Duodenum (tissue), 1 donor: ENCODE measurements around the genes VARS2, PSORS1C1 and TCF19.

- PRO-cap = no peak
These were observed 65.9 kb upstream of the DDR1 start for GRCh38 chr6:30818325-30818869.

GRCh38 chr6:30913561-30914432 lies at the start of gene VARS2:
Gene VARS2 (plus strand): TSS chr6:30914238.
- PRO-cap = bidirectional peak, plus-strand start at chr6:30913906, minus-strand start at chr6:30913799; bidirectional peak, plus-strand start at chr6:30914325, minus-strand start at chr6:30914009

GRCh38 chr6:30934892-30935538 lies 3.0 kb upstream of the SFTA2 start:
- PRO-cap = no peak

DNA sequence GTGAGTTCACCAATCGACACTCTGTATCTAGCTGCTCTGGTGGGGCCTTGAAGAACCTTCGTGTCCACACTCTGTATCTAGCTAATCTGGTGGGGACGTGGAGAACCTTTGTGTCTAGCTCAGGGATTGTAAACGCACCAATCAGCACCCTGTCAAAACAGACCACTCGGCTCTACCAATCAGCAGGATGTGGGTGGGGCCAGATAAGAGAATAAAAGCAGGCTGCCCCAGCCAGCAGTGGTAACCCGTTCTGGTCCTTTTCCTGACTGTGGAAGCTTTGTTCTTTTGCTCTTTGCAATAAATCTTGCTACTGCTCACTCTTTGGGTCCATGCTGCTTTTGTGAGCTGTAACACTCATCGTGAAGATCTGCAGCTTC lies 9.2 kb upstream of the MUC22 start:
- PRO-cap = no peak

GRCh38 chr6:31010744-31011068 lies 432 bp downstream of the MUC22 start:
- PRO-cap = no peak

DNA sequence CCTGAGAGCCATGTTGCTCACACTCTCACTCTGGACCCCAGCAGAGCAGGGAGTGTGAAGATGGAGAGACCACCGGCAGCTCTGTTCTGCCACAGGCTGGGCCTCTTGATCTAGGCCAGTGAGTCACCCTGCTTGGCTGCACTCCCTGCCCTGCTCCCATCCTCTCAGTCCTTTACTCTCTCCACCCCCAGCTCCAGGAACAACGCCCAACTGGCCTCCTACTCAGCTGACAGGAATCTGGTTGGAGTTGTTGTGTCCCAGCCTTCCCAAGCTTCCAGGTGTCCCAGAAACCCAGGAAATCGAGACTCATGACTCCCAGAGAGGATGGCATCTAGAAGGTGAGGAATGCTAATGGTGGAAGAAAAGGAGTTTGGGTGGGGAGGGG lies at the start of gene PSORS1C1:
PSORS1C1 (plus strand) TSS at position 247 of the 385 bp plus-strand sequence.
- PRO-cap = no peak

GRCh38 chr6:31139400-31139893 lies 581 bp upstream of the PSORS1C2 start:
- PRO-cap = no peak

DNA sequence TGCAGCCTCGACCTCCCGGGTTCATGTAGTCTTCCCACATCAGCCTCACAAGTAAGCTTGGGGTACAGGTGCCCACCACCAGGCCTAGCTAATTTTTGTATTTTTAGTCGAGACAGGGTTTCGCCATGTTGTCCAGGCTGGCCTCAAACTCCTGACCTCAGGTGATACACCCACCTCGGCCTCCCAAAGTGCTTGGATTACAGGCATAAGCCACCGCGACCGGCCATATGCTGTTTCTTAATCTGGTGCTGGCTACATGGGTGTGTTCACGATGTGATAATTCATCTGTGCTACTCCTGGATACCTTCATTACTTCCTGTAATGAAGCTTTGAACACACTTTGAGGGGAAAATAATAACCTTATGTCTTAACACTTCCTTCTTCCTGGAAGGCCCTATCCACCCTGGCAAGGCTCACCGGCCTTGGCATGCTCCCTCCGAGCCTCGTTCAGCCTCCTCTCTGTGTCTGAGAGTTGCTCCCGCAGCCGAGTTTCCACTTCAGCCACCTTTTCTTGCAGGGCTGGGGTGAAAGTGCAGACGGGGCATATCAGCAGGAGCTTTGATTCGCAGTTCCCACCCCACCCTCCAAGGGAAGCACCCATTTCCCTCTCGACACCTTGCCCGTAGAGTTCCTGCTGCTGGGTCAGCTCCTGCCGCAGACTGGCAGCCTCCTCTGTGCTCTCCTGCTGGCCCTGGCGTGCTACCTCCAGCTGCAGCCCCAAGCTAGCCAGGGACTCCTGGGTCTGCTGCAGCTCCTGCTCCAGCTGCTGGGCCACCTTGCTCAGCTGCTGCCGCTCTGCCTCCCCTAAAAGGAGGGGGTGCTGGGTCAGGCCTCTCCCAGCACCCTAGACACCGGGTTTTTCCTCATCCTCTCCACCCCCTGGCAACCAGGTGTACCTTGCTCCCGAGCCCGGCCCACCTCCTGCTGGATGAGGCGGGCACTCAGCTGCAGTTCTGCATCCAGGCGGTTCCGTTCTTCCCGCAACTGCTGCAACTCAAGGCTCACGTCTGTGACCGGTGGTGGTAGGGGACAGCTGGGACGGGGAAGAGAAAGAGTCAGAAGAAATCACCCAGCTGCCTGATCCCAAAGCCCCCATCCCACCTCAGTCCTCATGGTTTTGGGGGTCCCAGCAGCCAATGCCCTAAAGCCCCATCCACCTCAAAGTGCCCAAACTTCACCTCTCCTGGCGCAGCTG lies 5.8 kb upstream of the PSORS1C2 start:
- PRO-cap = bidirectional peak, plus-strand start at position 625 of the sequence, minus-strand start at position 513 of the sequence; bidirectional peak, plus-strand start at position 950 of the sequence, minus-strand start at position 878 of the sequence

DNA sequence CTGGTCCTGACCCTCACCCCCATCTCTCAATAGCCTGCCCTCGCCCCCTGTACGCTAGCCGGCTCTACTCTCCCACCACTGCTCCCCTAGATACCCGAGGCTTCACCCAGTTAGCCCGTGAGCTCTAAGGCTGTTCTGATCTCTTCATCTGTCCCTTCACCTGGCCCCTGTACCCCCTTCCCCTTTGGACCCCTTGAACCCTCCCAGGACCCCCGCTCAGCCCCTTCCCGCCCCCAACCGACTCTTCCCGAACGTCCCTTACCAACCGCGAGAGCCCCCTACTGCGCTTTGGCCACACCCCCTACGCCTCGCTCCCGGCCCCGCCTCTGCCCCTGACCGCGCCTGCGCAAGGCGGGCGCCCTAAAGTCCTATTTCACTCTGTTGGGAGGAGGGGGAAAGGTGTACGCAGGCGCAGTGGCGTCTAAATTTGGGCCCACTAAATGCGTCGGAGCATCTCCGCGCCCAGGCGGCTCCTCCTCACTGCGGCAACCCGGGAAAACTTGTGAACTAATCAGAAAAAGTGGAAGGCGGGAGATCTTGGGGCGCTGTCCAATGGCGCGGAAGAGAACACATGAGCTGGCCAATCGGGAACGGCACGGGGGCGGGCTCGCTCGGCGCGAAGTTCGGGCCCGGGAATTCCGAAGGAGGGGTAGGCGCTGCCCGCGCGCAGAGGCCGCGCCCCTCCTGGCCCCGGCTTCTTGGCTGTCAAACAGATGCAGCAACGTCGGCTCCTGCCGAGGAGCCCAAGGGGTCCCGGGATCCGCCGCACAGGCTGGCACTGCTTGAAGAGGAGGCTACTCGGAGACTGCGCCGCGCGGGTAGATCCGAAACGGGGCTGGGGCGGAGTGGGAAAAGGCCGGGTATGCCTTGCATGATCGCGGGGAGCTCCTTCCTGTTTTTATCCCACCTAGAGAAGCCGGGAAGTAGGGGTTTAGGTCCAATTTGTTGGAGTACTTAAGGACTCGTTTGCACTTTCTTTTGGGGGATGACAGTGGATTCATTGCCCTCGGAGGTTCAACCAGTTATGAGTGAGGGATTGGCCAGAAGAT lies at the start of gene TCF19:
TCF19 (plus strand) TSS at position 685 of the 1,049 bp plus-strand sequence.
- PRO-cap = bidirectional peak, plus-strand start at position 635 of the sequence, minus-strand start at position 272 of the sequence

DNA sequence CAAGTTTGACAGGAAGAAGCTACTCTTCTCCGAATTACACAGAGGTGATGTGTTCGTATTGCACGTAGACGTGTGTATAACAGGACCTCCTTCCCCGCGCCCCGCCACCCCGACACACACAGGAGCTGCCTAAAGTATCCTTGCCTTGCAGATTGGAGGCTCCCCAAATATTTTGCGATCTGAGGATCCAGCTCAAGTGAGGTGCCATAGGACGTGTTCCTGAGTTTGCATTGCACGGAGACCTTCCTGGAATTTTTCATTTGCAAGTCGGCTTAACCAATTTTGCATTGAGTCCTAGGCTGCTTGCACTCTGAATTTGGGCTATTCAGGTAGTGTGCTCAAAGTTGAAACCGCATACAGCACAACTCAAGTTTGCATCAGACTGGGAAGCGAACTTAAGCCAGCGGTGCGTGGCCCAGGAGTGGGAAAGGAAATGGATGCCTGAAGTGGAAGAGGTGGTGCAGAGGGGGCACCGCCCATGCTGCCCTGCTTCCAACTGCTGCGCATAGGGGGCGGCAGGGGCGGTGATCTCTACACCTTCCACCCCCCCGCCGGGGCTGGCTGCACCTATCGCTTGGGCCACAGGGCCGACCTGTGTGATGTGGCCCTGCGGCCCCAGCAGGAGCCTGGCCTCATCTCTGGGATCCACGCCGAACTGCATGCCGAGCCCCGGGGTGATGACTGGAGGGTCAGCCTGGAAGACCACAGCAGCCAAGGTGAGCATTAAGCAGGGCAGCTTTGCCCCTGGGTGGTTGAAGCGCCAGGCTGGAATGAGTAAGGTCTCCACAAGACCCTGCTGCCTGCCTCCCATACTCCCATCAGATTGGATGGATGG lies 820 bp downstream of the TCF19 start:
- PRO-cap = no peak

DNA sequence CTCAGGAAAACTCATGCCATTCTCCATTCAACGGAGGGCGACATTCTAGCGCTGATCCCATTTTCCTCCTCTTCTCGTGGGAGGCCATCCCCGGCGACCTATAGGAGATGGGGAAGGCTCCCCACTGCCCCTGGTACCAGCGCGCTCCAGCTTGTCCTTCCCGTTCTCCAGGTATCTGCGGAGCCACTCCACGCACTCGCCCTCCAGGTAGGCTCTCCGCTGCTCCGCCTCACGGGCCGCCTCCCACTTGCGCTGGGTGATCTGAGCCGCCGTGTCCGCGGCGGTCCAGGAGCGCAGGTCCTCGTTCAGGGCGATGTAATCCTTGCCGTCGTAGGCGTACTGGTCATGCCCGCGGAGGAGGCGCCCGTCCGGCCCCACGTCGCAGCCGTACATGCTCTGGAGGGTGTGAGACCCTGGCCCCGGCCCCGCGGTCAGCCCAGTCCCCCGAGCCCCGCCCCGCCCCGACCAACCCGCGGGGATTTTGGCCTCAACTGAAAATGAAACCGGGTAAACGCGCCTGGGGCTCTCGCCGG lies 883 bp downstream of the HLA-B start:
- PRO-cap = bidirectional peak, plus-strand start at position 510 of the sequence, minus-strand start at position 493 of the sequence

GRCh38 chr6:31419743-31420400 lies 16.5 kb downstream of the MICA start:
- PRO-cap = no peak

- PRO-cap = bidirectional peak, plus-strand start at chr6:31463185, minus-strand start at chr6:31463004
These were observed 35.1 kb upstream of the MICB start for GRCh38 chr6:31462645-31463383.

DNA sequence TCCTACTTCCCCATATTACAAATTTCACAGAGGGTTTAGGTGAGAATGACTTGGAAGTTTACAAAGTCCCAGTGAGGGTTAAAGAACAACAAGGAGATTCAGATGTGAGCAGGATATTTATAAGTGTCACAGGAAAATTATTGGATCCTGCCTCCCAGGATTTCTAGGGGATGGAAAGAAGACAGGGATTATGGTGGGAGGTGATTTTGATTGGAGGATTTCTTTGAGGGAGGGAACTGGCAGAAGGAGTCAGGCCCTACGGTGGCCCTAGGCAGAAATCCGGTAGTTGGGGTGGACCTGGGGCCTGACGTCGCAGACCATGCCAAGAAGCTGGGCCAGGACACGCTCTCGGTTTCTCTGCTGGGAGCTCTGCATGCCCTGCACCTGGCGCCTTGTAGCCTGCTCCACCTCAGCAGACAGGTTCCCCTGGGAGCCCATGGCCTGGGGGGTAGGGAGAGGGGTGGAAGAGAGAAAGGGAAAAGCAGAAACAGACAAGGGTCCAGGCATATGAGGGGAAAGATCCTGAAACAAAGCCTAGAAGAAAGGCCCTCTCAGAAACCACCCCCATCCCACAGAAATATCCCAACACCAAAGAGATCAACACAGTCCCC lies 1.2 kb downstream of the ATP6V1G2 start:
- PRO-cap = no peak

GRCh38 chr6:31587452-31588532 lies 1.7 kb downstream of the LST1 start:
- PRO-cap = no peak

- PRO-cap = no peak
These were observed 9.8 kb downstream of the PRRC2A start for GRCh38 chr6:31630266-31630800.

DNA sequence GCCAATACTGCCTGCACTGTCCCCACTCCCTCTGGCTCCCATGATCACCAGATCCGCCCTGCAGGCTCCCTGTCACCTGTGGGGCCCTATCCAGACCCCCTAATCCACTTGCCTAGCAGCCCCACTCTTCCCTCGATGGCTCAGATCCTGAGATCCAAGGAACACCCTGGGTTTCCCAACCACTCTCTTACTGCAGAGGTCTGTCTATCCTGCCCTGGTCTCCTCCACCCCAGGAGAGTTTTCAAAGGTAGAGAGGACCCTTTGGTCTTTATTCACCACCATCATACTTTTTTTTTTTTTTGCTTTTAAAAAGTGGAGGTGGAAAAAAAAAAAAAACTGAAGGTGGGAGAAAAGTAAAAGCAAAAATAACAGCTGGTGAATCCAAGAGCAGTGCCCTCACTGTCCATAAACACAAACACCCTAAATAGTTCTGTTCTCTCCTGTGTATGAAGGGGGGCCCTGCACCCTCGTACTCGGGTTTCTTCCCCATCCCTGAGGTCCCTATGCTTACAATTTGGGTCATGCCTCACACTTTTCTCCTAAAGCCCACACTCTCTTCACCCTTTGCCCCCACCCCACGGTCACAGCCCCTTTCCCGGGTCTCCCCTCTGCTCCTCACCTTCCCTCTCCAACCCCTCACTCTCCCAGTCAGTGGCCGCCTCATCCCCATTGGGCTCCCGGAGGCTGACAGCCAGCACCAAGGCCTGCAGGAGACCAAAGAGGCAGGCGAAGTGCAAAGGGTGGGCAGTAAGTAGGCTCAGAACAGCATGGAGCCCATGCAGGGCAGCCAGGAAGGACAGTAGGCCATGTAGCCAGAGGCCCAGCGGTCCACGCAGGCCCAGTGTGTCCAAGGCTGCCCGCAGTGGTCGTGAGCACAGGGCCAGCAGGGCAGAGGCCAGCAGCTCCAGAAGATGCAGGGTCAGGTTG lies 1.8 kb downstream of the C6orf47 start:
- PRO-cap = no peak

- PRO-cap = unidirectional peak, plus-strand start at chr6:31659892
These were observed 955 bp downstream of the C6orf47 start for GRCh38 chr6:31659437-31660208.

GRCh38 chr6:31726469-31727117 lies 2.5 kb downstream of the DDAH2 start:
- PRO-cap = no peak

DNA sequence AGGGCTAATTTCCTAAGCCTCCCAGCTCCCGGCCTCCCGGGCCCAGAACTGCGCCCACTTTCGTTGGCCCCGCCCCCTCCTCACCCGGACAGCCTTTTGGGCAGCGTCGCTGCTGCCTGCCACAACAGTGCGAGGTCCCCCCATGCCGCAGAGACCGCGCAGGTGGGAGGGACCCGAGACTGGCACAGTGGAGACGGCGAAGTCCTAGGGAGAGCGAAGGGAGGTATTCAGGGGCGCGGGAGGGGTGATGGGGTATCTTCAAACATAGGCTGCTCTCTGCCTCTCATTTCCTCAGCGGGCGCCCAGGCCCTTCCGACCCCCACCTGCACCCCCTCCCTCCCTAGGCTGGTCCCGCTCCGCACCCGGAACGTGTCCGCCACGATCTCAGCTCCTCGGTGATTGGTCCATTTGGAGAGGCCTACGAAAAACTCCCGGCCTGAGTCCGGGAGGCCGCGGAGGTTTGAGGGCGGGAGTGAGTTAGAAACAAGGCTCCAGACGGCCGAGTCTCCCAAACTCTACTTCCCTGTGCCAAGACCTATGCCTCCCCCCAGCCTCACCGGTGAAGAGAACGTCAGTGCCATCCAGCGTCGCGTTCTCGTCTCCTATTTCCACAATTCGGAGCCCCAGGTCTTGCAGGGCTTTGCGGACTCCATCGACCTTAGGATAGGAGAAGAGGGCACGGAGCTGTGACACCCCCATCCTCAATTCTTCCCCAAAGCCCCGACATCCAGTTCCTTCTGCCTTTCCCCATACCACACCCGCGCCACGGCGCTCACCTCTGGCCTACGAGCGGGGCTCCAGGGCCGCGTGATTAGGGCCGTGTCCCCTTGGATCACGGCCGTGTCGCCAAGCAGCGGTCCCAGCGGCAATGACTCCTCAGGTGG lies 768 bp downstream of the DDAH2 start:
- PRO-cap = no peak